Brain (tissue), 1 donor: ENCODE results near the genes CLDN19 and KLF18.

DNA sequence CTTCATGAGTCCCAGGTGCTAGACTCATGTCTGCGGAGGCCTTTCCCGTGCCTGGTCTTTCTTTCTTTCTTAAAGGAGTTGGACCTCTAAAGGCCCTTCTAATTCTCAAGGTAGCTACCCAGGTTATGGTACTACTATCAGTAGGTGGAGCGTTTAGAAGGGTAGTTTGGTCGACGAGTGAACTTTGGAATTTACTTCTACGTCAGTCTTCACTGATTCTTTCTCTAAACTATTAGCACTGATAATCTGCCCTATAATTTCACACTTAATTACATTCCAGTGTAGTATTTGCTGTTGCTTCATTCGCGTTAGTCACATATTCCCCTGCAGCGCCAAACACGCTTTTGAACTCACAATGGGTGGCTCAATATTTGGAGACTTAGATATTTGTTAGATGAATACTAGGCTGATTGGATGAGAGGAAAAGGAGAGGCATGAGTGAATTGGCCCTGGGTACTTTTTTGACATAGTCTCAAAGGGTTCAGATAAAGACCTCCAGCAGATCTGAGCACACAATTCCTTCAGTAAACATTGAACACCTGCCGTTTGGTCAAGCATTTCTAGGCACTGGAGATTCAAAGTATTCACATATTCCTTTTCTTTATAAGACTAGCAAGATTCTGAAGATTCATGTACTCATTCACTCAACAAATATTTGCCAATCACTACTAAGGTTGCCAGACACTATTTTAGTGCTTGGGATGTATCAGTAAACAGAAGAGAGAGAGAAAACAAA is 884 bp upstream of the FOXJ3 start:
- RRBS = no CpG with 5 or more reads among the region's 11 CpGs

DNA sequence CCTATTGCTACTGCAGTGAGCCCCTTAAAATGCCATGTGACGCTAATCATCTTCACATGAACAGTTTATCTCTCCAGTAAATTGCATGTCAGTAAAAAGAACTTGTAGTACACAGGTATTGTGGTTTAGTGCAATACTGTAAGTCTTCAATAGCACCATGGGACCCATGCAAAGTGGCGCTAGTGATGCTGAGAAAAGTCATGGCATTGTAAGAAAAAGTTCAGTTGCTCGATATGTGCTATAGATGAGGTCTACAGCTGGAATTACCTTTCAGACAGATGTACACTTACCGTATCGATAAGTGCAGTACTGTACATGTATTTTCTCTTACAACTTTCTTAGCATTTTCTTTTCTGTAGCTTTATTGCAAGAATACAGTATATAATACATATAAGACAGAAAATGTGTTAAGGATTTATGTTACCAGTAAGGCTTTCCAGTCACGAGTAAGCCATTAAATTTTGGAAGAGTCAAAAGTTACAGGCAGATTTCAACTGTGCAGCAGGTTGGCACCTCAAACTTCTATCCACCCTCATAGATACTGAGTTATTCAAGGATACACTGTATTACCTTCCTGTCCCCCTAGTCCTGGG is 6.4 kb downstream of the YBX1 start:
- RRBS = no CpG with 5 or more reads among the region's 6 CpGs

- RRBS = no CpG with 5 or more reads among the region's 5 CpGs
These were observed 16.1 kb downstream of the YBX1 start for GRCh38 chr1:42698036-42699091.

GRCh38 chr1:42739817-42740527 is at the start of gene CLDN19:
Gene CLDN19, minus strand, starts transcription at chr1:42740236.
- RRBS = no CpG with 5 or more reads among the region's 25 CpGs

GRCh38 chr1:42816083-42816838 is 661 bp upstream of the ERMAP start:
- RRBS = no CpG with 5 or more reads among the region's 9 CpGs

- RRBS = no CpG with 5 or more reads among the region's 4 CpGs
These were observed 7.4 kb upstream of the SVBP start for GRCh38 chr1:42824489-42825099.

- RRBS = no CpG with 5 or more reads among the region's 4 CpGs
These were observed 3.2 kb upstream of the ZNF691 start for GRCh38 chr1:42843056-42843769.

DNA sequence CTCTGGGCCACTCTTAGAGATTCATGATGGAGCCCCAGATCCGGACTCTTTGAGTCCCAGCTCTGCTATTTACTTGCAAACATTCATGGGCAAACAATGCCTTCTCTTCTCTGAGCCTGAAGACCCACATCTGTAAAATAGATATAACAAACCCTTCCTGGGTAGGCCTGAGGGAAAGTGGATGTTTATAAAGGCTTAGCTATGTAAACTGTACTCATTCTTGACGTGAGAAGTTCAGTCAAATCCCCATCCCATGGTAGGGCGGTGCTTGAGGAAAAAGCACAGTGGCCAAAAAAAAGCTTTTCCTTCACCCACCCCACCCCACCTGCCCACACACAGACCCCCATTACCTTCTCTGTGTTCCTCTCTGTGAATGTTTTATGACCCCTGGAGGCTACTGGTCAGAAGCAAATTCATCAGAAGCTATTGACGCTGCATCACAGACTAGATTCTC is 3.1 kb upstream of the SLC2A1 start:
- RRBS = no CpG with 5 or more reads among the region's 4 CpGs

DNA sequence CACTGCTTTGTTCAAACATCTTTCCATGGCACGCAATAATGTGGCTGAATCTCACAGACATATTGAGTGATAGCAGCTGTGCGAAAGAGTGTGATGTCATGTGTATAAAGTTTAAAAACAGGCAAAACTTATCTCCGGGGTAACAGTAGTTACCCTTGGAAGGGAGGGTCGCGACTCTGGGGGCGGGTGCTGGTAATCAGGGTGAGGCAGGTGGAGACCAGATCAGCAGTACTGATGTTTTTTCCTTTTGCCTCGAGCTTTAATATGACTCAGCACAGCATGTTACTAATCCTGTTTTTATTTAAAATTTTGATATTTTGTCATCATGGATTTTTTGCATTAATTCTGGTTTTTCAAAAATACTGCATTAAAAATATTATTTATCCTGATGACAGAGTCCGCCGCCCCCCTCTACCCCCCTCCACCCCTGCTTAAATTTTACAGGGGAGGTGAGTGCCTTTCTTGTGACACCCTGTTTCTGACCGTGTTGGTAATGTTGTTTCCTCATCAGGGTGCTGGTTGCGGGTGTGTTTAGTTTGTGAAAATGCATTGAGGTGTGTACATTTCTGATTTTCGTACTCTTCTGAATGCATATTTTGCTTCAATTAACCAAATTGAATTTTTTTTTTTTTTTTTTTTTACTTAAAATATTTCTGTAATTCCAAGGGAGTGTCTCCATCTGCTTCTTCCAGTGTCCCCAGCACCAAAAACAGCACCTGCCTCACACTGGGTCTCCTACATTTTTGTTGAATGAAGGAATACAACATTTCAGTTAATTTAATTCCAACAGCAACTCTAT is 5.2 kb upstream of the SLC2A1 start:
- RRBS = no CpG with 5 or more reads among the region's 12 CpGs

GRCh38 chr1:43005751-43006460 is 47.2 kb upstream of the SLC2A1 start:
- RRBS = no CpG with 5 or more reads among the region's 15 CpGs

- RRBS = no CpG with 5 or more reads among the region's 5 CpGs
These were observed 77.9 kb upstream of the CFAP144 start for GRCh38 chr1:43069672-43070273.

- RRBS = no CpG with 5 or more reads among the region's 10 CpGs
These were observed 35.5 kb downstream of the CFAP57 start for GRCh38 chr1:43207505-43208100.

GRCh38 chr1:43302223-43302559 is 1.4 kb downstream of the TIE1 start:
- RRBS = no CpG with 5 or more reads among the region's 1 CpG

DNA sequence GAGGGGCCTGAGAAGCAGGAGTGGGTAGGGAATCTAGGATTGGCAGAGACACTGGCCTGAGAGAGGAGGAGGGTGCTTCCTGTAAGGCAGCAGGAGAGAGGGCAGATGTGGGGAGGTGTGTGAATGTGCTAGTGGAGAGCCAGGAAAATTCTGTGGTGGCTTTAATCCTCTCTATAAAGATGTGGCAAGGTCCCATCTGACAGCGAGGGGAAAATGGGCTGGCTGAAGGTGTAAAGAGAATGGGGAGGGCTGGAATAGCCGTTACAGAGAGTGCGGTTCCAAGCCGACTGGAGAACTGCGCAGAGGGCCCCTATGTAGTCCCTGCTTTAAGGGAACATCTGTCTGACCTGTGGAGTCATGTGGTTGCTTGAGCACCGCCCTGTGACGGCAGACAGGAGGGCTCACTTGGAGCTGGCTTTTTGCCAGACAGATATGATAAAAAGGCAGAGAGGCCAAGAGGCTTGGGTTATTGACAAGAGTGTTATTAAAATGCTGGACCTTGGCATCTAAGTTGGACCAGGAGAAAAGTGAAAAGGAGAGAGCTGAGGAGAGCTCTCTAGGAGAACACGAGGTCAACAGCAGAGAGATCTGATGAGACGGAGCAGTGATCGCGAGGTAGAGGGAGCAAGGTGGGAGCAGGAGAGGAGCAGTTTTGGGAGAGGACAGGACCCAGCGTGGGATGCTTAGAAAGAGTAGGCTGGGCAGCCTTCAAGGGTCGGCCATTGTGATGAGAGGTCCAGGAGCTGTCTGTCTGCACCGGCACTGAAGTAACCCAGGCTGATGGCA is 5.9 kb upstream of the PTPRF start:
- RRBS = no CpG with 5 or more reads among the region's 14 CpGs

GRCh38 chr1:43531206-43532019 is 730 bp downstream of the PTPRF start:
- RRBS = 2% methylated on average over 26 of the region's 96 CpGs

DNA sequence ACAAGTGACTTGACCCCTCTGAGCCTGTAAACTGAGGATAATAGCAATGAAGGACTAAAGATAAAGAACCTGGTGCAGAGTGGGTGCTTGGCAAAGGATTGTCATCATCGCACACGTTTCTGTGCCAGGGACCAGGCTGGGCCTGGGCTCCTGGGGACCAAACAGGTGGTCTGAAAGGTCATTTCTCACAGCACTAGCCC is 21.6 kb downstream of the PTPRF start:
- RRBS = no CpG with 5 or more reads among the region's 2 CpGs

DNA sequence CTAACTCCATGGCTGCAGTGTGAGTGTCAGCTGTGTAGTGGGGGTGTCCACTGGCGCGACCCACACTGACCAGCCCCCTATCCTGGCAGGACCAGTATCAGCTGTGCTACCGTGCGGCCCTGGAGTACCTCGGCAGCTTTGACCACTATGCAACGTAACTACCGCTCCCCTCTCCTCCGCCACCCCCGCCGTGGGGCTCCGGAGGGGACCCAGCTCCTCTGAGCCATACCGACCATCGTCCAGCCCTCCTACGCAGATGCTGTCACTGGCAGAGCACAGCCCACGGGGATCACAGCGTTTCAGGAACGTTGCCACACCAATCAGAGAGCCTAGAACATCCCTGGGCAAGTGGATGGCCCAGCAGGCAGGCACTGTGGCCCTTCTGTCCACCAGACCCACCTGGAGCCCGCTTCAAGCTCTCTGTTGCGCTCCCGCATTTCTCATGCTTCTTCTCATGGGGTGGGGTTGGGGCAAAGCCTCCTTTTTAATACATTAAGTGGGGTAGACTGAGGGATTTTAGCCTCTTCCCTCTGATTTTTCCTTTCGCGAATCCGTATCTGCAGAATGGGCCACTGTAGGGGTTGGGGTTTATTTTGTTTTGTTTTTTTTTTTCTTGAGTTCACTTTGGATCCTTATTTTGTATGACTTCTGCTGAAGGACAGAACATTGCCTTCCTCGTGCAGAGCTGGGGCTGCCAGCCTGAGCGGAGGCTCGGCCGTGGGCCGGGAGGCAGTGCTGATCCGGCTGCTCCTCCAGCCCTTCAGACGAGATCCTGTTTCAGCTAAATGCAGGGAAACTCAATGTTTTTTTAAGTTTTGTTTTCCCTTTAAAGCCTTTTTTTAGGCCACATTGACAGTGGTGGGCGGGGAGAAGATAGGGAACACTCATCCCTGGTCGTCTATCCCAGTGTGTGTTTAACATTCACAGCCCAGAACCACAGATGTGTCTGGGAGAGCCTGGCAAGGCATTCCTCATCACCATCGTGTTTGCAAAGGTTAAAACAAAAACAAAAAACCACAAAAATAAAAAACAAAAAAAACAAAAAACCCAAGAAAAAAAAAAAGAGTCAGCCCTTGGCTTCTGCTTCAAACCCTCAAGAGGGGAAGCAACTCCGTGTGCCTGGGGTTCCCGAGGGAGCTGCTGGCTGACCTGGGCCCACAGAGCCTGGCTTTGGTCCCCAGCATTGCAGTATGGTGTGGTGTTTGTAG is 27.7 kb upstream of the KDM4A start:
- RRBS = no CpG with 5 or more reads among the region's 35 CpGs

- RRBS = no CpG with 5 or more reads among the region's 11 CpGs
These were observed 2.6 kb upstream of the DPH2 start for GRCh38 chr1:43967220-43967659.

- RRBS = no CpG with 5 or more reads among the region's 6 CpGs
These were observed 1.1 kb downstream of the CCDC24 start for GRCh38 chr1:43992354-43992960.

DNA sequence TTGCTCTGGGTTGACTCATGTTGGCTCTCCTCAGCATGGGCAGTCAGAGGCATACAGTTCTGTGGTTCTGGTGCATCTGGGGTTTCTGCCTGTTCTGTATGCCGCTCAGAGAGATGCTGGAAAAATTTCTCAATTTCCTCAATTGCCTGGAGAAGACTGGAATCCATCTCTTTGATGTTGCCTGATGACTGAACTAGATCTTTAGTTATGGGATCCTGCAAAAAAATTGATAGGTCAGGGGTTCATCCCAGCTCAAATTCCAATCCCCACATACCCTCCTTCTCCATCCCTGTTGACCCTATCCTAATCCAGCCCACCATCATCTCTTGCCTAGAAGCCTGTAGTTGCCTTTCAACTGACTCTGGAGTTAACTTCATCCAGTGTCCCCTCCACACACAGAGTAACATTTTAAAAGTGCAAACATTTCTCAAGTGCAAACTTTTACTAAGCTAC is at the start of gene KLF18:
Gene KLF18, minus strand, starts transcription at position 167 of the 453 bp plus-strand sequence.
- RRBS = no CpG with 5 or more reads among the region's 1 CpG